Mononuclear cell (primary cell): ENCODE measurements around a stretch of chr2.

DNA sequence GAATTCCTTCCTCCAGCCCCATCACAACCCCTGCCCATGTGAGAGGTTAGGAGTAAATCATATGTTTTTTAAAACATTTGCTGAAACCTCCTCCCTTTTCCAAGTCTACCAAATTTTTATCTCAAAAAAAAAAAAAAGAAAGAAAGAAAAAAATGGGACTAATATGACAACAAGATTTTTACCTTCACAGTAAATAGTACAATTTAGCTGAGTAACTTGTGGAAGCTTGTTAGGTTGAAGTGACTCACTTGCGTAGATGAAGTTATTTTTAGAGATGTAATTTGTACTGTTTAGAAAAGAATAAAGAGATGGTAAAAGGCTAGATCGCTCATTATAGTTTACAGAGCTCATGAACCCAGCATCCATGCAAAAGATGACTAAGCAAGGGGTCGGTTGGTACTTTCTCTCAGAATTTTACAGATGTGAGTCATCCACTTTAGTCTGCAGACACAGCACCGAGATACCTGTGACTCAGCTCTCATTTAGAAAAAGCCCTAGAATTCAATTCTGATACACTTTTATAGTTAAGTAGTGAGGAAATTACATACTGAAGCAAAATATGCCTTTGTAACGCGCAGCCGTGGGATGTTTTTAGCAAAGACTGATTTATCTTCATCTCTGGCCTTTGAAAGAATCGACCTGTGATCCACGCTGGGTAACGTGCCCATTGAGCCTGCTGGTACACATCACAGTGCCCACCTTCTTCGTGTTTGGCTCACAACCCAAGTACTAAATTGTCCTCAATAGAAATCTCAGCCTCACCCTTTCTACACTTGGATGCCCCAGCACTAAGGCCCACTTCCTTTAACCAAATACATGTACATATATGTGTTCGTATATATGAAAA, 116.5 kb upstream of the FOSL2 start:
- RRBS, result no CpG with 5 or more reads among the region's 12 CpGs

GRCh38 chr2:28277853-28279195, 114.3 kb upstream of the FOSL2 start:
- RRBS, result no CpG with 5 or more reads among the region's 11 CpGs

DNA sequence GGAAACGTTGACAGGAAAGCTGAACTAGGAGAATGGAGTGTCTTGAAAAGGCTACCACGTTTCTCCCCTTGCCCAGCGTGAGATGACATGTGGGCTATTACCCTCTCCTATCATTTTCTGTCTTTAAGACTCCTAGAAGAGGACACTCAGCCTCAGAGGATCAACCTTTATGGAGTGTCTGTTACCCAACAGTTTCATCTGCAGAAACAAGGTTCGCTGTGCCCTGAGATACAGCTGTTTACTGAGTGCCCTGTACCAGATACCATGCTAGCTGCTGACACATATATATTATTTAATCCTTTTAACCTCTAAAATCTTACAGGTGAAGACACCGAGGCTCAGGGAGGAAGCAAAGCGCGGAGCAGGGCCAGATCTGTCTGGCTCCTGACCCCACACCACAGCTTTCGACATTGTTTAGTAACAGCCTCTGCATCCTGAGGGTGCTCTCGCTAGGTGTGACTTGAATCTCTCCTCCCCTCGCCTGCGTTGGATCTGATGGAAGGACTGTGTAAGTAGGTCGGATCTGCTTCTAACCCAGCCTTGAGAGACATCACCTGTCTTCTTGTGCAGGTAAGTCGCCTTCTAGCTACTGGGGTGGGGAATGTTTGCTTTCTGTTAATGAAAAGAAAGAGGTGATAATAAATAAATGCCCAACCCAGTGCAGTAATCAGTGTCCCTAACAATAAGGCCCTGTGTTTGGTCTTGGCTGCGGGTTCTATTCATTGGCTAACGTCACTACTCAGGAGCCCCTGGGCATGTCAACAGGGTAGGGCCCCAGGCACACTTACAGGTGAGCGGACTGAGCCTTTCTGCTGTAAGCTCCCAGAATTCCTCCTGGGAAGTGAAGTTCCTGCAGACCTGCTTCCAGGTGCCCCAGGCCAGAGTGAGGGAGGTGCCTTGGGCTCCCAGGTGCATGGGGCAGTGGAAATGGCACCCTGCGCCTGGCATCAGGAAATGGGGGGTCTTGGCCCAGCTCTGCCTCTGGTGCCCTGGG, 11.5 kb upstream of the FOSL2 start:
- RRBS, result no CpG with 5 or more reads among the region's 17 CpGs

DNA sequence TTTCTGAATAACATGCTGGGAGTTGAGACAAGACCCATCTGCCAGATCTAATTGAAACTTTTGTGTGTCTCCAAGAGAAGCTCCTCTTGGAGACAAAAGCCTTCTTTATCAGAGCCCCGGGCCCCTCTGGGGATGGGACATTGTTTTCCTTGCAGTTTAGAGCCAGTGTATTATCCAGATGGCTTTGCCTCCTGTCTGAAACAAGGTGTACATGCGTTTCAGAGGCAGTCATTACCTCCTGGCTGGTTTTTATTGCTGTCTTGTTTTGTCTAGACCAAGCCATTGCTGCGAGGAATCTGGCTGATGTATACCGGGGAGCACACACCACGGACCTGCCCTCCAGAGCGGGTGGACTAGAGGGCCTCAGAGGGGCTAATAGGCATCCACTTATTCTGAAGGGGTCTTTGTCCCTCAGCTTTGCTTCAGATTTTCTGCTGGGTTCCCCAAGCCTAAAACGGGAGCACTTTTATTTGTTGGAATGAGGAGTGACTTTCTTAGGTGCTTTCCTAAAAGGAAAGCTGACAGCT, 7.9 kb downstream of the FOSL2 start:
- RRBS, result no CpG with 5 or more reads among the region's 7 CpGs

DNA sequence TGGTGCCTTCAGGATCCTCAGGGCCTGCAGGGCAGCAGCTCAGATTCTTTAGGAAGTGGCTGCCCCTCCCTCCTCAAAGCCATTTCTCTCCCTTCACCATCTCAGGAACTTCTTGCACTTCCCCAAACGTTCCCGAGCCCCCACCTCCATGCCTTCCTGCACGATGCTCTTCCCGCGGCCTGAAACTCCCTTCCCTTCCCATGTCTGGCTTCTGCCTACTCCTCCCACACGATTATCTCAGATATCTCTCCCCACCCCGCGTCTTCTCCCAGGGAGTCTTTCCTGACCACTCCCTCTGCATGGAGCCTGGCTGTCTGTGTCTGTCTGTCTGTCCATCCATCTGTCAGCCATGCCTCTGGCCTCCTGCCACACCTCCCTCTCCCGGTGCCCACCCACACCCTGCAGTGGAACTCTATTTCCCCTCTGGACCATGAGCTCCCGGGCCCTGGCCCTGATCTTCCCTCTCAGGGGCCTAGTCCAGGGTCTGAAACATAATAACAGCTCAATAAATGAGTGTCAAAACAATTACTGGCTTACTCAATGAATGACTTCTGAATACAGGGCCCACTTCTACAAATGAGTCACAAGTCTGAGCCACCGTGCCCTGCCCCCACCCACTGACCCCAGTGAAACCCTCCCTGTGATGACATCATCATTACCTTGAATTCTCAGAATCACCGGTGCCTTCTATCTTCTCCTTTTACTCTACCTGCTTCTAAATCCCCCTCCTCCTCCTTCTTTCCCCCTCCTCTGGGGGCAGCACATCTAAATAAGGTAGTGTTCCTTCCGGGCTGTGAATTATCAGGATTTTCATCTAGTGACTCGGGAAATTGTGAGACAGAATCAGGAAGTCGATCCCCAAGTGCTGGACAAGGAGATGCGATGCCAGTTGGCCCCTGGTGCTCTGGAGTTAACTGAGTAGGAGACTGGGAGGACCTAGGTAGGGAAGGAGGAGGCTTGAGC, 46.2 kb upstream of the PLB1 start:
- RRBS, result 58% methylated on average over 3 of the region's 16 CpGs

DNA sequence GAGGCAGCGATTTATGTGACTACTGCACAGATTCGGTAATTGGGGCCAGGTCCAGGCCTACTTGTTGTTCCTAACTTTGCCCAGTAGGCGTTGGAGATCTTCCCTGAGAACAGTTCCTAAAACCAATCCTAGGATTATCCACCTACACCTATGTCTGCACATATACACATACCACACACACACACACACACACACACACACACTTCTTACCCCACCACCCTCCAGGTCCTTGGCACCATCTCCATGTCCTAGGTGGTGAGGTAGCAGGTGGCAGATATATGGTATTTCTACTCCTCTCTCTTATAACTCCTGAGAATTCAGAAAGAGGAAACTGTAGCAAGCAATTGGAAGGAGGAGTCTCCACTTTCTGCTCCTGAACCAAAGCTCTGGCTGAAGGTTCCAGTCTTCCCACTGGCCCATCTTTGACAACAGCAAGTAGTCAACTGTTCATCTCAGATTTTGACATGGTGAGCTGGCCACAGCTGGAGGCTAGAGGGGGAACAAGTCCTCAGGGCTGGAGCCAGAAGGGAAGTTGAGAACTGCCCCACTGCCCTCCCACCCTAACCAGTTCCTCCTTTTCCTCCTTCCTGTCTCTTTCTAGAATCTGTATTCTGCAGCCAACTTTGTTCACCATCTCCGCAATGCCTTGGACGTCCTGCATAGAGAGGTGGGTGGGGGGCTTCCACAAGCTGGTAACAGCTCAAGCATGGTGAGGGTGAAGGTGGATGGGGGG, 105.6 kb downstream of the PLB1 start:
- RRBS, result no CpG with 5 or more reads among the region's 5 CpGs

DNA sequence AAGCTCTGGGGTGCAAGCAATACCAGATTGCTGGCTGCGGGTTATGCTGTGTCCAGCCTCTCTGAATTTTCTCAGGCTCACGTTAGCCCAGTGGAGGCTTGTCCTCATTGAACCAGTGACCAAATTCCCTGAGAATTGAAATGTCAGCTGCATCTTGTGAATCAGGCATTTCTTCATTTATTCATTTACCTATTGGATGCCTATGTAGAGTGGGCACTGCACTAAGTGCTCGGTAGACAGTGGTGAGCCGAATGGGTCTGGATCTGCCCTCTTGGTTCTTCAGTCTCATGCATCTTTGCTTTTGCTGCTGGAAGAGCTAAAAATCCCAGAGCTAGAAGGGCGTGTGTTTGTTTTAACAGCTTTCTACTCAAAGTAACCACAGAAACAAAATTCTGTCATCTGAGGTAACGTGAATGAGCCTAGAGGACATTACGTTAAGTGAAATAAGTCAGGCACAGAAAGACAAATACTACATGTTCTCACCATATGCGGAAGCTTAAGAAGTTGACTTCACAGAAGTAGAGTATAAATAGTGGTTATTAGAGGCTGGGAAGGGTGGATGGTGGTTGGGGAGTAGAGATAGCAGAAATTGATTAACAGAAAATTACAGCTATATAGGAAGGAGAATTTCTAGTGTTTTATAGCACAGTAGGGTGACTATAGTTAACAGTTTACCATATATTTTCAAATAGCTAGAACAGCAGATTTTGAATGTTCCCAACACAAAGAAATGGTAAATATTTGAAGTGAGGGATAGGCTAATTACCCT, 119.8 kb downstream of the PLB1 start:
- RRBS, result no CpG with 5 or more reads among the region's 8 CpGs

DNA sequence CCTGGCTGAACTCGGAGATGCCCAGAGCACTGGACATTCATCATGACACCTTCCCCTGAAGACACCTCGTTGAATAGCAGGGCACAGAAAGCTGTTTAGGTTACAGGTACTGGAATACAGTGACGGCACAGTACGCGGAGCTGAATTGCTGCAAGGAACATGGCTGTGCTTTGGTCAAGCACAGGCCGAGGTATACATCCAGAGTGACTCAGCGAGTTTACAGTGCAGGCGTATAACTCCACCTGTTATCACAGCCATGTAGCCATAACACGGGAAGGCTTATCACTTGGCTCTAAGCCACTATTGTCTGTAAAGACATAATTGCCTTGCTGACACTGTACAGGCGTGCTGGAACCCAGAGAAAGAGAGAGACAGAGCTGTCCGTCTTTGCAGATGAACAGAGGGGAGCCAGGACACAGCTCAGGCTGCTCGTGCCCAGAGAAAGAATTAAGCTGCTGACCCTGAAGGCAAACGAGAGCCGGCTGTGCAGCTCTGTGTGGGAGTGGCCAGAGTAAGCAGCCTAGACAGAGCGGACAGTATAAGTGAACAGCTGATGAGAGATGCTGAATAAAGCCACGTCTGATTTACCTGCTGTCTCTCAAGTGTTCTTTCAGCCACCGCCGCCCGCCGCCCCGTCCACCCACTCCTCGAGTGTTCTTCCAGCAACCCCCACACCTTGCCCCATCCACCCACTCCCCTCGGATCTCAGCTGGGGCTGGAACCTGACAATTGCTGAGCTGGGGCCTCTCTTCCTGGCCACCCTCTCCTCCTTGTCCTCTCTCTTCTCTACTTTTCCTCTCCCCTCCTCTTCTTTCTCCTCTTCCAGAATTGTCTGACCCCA, 87.3 kb upstream of the PPP1CB start:
- RRBS, result no CpG with 5 or more reads among the region's 23 CpGs

DNA sequence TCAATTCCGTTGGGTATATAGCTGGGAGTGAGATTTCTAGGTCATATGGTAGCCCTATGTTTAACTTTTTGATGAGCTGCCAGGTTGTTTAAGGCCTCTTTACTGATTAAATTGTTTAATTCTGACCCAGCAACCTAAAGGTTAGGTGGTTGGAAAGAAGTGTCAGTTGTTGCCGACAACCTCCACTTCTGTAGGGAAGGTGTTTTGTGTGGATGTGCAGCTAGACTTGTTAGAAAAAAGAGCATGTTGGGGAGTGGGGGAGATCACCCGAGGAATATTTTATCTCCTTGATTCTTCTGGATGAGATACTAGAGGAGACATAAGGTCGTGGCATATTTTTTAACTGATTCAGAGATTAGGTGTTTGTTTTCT, 5.7 kb downstream of the PPP1CB start:
- RRBS, result no CpG with 5 or more reads among the region's 4 CpGs

DNA sequence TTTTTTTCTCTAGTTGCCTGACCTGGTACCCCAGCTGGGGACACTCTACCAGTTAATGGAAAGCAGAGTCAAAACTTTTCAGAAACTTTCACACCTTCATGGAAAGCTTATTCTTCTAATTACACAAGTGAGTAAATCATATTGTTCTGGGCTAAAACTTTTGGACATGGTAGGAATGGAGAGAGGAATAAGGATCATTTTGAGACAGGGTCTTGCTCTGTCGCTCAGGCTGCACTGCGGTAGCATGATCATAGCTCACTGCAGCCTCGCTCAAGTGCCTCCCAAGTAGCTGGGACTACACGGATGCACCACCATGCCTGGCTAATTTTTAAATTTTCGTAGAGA, 39.7 kb upstream of the TOGARAM2 start:
- RRBS, result no CpG with 5 or more reads among the region's 5 CpGs

DNA sequence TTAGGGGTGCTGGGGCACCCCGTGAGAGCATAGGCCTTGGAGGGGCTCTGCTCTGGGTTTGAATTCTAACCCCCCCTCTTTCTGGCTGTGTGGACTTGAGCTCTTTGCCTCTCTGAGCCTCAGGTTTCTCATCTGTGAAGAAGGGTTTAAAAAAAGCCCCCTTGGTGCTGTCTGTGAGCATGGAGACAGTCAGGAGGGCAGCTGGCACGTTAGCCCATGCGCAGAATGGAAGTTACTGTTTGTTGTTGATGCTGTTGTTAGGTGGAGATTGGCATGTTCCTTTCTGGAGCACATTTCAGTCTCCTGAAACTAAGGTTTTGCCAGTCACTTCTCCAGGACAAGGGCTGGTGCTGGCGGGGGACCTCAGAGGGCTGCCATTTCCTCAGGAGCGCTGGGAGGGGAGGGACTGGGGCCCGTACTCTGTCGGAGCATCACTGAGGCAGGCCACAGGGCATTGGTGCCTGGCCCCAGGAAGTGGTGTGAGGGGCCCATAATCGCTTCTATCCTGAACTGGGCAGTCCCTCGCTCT, 925 bp downstream of the TOGARAM2 start:
- RRBS, result no CpG with 5 or more reads among the region's 9 CpGs

- RRBS, result no CpG with 5 or more reads among the region's 12 CpGs
Measured at GRCh38 chr2:29010844-29011540, 29.9 kb downstream of the TOGARAM2 start.

DNA sequence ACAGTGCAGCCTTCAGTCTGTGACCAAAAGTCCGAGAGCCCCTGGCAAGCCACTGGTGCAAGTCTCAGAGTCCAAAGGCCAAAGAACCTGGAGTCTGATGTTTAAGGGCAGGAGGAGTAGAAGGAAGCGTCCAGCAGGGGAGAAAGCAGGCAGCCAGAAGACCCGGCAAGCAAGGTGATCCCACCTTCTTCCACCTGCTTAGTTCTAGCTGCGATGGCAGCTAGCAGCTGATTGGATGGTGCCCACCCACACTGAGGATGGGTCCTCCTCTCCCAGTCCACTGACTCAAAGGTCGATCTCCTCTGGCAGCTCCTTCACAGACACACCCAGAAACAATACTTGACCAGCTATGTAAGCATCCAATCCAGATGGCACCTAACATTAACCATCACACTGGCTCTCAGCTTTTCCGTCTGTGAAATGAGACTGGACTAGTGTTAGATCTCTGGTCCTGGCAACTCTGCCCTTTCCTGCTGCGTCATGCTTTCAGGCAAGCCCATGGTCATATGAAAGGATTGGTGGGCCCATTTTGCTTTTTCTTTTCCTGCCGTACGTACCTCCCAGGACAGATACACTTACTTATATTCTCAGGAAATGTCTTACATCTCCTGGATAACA, 32.5 kb downstream of the TOGARAM2 start:
- RRBS, result no CpG with 5 or more reads among the region's 9 CpGs

DNA sequence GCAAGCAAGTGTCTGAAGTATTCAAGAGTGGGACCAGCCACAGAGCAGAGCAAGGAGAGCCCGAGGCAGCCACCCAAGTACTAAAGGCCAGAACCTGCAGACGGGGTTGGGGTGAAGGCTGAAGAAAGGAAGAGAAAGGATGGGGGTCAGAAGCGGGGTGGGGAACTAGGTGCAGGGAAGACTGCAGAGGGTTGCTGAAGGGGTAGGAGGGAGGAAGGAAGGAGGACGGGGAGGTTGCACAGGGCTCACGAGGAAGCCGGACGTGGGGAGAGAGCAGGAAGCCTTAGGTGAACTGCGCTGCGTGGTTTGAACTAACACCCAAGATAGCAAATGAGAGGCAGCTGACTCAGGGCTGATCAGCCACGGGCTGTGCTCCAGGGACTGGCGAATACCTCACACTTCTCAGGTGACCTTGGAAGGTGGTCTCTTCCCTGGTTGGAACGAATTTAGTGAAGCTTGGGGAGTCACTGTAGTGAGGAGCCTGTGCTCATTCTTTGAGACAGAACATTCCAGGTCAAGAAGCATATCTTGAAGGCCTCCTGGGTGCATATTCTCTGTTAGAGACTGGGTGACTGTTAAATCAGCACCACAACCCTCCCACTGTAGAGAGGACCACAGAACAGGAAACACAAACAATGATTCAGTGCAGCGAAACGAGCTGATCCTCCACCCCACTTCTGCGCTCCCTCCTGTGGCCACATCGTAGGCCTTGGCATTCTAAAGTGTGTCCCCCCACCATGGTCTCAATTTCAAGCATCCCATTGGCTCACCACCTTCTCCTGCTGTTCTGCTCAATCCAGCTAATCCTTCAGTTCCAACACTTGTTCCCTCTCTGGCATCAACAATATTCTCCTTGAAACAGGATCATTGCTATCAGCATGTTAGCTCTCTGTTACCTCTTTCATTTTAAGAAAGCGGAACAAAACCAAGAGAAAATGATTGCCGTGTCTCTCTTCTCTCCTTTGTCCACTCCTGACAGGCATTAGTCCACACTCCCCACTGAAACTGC, 33.8 kb downstream of the TOGARAM2 start:
- RRBS, result no CpG with 5 or more reads among the region's 18 CpGs

DNA sequence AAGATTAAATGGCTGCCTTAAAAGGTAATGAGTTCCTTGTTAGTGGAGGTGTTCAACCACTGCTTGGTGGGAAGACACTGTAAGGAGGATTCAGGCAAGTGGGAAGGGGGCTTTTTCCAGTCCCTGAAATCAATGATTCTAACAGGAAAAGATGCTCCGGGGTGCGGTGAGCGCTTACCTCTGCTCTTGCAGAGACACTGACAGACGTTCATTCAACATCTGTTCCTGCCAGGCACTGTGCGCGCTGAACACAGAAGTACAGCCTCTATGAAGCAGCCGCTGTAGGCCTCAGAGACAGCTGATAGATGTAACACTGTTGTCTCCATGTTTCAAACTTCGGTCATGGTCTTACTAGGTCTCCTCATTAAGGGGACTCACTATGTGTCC, 731 bp upstream of the CLIP4 start:
- RRBS, result no CpG with 5 or more reads among the region's 8 CpGs

- RRBS, result no CpG with 5 or more reads among the region's 6 CpGs
Measured at GRCh38 chr2:29318204-29318439, 202.9 kb downstream of the CLIP4 start.

DNA sequence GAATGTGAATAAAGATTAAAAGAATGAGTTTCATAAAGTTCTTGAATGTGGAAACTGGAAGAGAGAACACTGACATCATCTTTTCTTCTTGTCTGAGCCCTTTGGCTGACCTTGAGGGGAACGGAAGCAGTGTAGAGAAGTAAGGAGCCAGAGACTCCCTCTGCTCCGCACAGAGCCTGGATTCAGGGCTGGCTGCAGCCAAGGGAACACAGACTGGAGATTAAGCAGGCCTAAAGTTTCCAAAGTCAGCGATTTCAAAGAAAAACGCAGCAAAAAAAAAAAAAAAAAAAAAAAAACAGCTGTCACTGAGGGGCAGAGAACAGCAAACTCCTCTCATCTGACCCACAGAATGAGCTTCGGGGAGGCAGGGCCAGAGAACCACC, 19.3 kb upstream of the ALK start:
- RRBS, result no CpG with 5 or more reads among the region's 5 CpGs

- RRBS, result no CpG with 5 or more reads among the region's 3 CpGs
Measured at GRCh38 chr2:30151383-30152173, 4.8 kb downstream of the YPEL5 start.

- RRBS, result no CpG with 5 or more reads among the region's 6 CpGs
Measured at GRCh38 chr2:30224234-30224790, 7.0 kb upstream of the LBH start.

DNA sequence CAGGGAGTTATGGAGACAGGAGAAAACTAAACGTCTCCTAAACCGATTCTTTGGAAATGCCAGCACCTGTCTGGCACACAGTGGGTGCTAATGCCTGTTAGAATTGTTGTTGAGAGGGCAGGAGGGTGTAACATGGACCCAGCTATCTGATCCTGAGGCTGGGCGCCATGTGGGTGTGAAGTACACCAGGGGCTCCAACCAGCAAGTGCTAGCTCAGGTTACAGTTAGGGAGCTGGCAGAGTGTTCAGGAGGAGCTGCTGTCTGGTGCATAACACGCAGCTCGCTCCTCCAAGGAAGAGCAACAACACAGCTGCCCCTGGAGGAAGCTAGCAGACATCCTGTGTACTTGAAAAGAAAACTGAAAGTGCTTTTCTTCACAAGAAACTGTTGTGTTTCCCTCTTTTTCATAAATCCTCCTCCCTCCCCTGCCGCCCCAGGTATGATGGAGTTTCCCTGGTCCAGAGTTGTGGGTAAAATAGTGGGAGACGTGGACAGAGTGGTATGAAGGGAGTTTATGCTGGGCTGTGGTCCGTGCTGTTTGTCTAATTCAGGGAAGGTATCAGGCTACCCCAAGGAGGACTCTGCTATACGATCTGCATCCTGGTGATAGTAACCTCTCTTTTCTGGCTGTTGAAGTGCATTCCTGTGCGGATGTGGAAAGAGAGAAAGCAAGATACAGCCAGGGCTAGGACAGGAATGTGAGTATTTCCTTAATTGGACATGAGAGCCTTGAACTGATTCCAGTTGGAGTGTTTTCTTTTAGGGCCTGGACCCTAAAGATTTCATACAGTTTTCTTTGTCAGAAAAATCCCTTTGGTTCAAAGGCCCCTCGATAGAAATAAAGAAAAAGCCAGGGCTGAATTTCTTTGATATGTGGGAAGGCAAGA, 6.1 kb upstream of the LBH start:
- RRBS, result no CpG with 5 or more reads among the region's 11 CpGs